SEM (cell line): ENCODE results near the genes TFRC, UBXN7, NCBP2 and PIGZ.

GRCh38 chr3:196080401-196080901 lies 1.4 kb downstream of the TFRC start:
- PRO-cap: no peak

DNA sequence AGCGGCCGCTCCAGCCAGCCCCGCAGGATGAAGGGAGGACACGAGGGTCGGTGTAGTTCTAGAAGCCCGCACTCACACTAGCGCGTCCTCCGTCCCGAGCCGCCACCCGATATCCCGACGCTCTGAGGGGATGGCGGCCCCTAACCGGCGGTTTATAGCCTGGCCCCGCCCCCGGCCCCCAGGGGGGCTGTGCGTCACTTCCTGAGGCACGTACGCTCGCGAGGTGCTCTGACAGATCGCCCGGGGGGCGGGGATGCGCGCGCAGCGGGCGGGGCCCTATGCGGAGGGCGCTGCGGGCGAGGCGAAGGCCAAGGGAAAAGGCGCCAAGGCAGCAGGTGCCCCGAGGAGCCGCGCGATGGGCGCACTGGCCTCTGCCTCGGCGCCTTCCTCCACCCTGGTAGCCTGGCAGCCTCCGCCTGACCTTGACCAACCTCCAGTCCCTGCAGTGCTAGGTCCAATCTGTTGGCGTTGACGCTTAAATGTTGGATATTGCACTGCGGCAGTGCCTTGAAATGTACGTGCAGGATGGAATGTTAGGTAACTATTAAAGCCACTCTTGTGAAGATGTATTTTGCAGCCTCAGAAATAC lies at the start of gene TFRC:
TFRC (minus strand) TSS at position 124 of the 589 bp plus-strand sequence.
- PRO-cap: bidirectional peak, plus-strand start at position 303 of the sequence, minus-strand start at position 124 of the sequence

DNA sequence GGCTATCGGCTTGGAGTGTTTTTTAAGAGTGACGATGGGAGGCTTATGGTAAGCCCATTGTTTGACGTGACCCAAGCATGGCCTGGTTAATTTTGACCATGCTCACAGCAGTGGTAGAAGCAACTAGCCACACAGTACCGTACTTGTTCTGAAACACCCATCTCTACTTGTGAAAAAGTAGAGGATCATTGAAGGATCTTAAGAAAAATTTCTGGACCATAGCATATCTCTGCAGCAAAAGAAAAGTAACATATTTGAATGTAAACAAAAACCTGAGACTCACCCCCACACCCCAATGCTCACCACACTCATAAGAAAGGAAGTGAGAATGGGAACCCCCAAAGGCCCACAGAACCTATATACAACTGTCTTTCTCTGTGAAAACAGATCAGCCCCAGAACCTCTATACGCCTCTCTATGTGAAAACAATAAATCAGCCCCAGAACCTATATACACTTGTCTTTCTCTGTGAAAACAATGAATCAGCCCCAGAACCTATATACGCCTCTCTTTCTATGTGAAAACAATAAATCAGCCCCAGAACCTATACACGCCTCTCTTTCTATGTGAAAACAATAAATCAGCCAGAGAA lies 33.8 kb upstream of the TFRC start:
- PRO-cap: no peak

DNA sequence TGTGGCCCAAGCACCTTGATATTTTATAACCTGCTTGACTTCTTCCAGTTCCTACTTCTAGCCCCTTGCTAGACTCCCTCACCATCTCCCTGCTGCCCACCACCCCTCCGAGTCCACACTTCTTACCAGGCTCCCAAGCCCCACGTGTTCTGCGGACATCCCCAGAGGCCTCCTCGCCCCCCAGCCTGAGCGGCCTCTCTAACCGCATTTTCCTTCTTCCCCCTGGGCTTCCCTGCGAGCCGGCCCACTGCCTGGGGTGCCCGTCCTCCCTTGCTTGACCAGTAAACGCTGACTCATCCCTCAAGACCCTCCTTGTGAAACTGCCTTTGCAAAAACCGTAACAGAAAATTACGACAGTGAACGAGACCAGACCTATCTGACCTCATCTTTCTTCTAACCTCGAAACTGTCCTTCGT lies 41.1 kb upstream of the TFRC start:
- PRO-cap: no peak

- PRO-cap: no peak
These were observed 45.3 kb upstream of the TFRC start for GRCh38 chr3:196126929-196127926.

- PRO-cap: bidirectional peak, plus-strand start at chr3:196187118, minus-strand start at chr3:196186999
These were observed 24.5 kb downstream of the ZDHHC19 start for GRCh38 chr3:196186551-196187236.

DNA sequence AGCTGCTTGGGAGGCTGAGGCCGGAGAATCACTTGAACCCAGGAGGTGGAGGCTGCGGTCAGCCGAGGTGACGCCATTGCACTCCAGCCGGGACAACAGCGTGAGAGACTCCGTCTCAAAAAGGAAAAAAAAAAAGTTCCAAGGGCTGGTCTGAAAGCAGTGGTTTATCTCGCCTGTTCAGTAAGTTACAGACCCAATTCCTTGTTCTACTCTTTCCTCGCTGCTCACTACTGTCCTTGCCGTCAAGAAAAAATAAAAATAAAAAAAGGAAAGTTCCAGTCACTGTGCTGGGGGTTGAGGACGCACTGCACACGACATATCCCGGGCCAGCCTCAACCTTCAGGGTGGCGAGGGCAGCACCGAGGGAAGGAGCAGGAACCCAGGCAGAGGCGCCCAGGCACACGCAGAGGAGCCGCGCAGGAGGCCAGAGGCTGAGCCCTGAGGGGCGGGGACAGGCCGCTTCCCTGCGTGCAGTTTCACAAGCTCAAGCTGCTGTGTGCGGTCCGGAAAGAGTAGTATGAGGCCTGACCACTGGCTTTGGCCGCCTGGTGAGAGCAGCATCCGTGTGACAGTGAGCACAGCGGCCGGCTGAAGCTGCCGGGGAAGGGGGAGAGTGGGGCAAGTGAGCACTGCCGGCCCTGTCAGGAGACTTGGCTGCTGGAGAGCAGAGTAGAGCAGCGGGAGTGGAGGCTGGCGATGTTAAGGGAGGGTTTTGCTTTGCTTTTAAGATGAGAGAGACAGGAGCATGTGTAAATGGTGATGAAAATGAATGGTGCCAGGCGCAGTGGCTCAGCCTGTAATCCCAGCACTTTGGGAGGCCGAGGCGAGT lies 8.8 kb downstream of the ZDHHC19 start:
- PRO-cap: no peak

GRCh38 chr3:196243772-196244634 lies 27.7 kb downstream of the SLC51A start:
- PRO-cap: no peak

- PRO-cap: bidirectional peak, plus-strand start at chr3:196432601, minus-strand start at chr3:196432427; bidirectional peak, plus-strand start at chr3:196432949, minus-strand start at chr3:196432893
These were observed at the start of gene UBXN7 for GRCh38 chr3:196432267-196433024. UBXN7 (minus strand) TSS chr3:196432427.

- PRO-cap: bidirectional peak, plus-strand start at chr3:196502867, minus-strand start at chr3:196502771
These were observed 1.0 kb downstream of the RNF168 start for GRCh38 chr3:196502707-196502821.

DNA sequence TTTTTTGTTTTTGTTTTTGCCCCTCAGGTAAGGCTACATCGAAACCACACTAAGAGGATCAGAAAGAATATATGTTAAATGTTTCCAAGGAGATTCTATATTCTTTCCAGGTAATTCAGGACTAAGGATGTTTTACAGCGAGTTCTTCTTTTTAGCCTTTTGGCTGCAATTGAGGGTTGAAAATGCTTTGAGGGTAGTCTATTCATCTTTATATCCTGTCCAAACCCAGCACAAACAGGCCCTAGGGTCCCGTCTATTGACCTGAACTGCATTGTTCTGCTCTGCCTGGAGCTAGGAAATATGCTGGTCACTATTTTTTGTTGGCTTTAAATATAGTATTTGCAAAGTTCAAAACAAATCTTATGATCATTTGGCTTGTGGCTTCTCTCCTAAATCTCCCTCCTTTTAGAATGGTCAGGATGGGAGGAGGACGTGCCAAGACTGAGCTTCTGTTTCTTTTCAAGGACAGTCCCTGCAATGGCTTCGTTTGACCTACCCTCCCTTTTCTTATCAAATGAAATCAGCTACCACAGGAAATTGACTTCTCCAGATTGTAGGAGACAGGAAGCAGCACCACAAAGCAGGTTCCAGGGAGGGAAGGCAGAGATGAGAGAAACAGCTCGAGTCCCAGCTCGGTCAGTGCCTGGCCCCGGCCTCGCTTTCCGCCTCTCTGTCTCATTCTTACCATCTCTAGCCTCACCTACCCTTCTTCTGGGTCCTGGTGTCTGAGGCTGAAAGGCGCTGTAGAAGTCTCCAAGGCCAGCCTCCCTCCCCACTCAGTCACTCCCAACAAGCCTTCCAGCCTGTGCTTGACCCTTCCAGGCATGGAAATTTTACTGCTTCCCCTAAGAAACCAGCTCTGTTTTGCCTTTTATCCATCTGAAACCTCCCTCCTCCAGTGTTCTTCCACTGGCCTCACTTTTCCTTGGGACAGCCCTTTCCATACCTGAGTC lies 27.5 kb upstream of the NRROS start:
- PRO-cap: unidirectional peak, plus-strand start at position 576 of the sequence

GRCh38 chr3:196640836-196641250 lies 1.3 kb downstream of the NRROS start:
- PRO-cap: unidirectional peak, minus-strand start at chr3:196640979

GRCh38 chr3:196642945-196643666 lies 3.6 kb downstream of the NRROS start:
- PRO-cap: bidirectional peak, plus-strand start at chr3:196643361, minus-strand start at chr3:196643221

DNA sequence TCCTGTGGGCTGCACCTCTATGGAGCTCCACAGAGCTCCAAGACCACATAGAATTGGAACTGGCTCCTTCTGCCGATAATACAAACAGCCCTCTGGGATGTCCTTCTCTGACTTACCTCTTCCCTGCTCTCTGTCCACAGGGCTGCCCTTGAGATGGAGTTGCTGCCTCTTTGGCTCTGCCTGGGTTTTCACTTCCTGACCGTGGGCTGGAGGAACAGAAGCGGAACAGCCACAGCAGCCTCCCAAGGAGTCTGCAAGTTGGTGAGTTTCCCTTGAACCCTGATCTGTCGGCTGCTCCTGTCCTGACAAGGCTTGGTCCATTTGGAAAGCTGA lies 14.9 kb downstream of the NRROS start:
- PRO-cap: no peak

- PRO-cap: no peak
These were observed 23.6 kb downstream of the NRROS start for GRCh38 chr3:196662987-196663520.

GRCh38 chr3:196688198-196688848 lies 23.7 kb downstream of the CEP19 start:
- PRO-cap: unidirectional peak, plus-strand start at chr3:196688495

GRCh38 chr3:196942266-196942624 lies at the start of gene NCBP2:
NCBP2 (minus strand) TSS chr3:196942528.
- PRO-cap: bidirectional peak, plus-strand start at chr3:196942676, minus-strand start at chr3:196942526

DNA sequence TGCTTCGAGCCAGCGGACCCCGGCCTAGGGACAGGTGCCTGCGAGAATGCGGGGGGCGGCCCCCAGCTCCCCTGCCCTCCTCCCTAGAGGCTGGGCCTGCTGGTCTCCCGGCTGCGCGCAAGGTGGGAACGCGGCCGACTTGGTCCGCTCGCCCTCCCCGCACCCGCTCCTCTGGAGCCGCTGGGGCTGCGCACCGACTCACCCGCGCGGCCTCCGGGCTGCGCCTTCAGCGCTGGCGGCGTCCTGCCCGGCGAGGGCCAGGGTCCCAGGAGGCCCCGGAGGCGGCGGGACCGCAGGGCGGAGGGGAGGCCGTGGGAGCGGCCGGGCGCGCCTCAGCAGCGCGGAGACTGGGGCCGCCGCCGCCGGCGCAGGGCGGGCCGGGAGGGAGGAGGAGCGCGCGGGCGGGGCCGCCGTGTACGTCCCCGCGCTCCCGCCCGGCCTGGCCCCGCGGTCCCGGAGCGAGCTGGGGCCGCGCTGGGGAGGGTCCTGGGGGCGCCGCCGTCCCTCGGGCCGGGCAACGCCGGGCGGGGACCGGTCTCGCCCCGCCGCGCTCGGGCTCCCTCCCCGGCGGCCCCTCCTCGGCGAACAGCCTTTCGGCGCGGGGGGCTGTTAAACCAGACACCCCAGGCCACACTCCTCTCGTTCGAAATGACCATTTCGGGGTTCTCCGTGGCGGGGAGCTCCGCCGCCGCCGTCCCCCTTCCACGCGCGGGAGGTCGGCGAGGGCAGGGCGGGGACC lies at the start of gene PIGZ:
PIGZ (minus strand) TSS at position 349 of the 739 bp plus-strand sequence.
- PRO-cap: bidirectional peak, plus-strand start at position 440 of the sequence, minus-strand start at position 349 of the sequence

DNA sequence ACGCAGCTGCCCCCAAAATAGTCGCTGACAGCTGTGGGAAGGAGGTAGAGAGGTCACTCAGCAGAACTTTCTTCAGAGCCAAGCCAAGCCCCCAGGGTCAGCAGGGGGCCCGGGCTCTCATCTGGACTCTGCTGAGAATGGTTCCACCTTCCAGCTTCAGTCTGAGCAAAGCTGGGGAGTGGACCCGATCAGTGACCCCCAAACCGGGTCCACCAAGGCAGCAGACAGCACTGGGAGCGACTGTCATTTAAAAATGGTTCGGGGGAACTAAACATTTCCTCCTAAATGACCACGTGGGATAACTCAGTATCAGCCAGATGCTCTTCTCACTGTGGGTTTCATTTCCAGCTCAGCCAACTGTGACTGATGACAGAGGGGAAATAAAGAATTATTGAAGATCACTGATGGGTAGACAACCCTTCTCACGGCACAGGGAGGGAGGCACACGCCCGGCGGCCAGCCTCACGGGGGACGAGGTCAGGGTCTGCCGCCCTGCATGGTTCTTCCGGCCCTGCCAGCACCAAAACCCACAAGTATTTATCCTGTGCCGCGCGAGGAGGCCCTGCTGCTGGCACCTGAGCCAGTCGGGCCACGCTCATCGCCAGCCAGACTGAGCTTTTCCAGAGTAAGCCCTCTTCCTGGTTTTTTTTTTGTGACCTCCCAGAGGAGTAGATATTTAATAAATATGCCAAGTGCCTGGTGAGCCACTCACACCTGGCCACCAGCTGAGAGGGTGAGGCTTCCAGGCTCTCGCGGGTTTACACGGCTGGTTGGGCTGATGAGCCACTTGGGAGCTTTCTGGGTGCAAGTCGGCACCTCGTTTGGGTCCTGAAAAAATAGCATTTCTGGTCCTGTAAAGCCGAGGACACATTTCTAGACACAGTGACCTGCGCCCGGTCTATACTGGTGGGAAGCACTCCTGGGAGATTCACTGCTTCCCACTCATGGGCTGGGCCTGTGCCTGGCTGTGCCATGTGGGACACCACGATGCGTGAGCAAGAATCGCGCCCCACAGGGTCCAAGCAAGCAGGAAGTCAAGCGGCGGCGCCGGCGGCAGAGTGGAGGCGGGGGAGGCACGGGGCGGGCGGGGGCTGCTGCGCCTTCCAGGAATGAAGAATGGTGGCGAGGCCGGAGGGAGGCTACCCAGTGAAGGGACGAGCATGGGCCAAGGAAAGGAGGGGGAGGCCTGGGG lies 6.1 kb downstream of the MELTF start:
- PRO-cap: bidirectional peak, plus-strand start at position 532 of the sequence, minus-strand start at position 249 of the sequence; bidirectional peak, plus-strand start at position 786 of the sequence, minus-strand start at position 612 of the sequence

GRCh38 chr3:197062988-197063710 lies 33.5 kb upstream of the MELTF start:
- PRO-cap: no peak